ENCODE data around the genes CDC27 and NPEPPS.

DNA sequence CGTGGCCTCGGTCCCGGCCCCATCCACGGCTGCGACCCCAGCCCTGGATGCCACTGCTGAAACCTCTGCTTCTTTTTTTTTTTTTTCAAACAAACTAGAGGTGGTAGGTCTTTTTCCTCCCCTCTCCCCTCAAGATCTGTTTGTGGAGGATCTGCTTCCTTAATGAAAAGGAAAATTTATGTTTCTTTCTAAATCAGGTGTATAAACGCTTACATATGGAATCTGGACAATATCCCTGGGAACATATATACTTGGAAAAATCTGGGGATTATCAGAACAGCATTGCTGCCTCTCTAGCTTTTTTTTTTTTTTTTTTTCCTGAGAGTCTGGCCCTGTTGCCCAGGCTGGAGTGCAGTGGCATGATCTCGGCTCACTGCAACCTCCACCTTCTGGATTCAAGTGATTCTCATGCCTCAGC lies 29.2 kb downstream of the CDC27 start:
- PRO-cap = no peak

- PRO-cap = bidirectional peak, plus-strand start at chr17:47189039, minus-strand start at chr17:47188851; unidirectional peak, minus-strand start at chr17:47189079; unidirectional peak, minus-strand start at chr17:47189110; bidirectional peak, plus-strand start at chr17:47189560, minus-strand start at chr17:47189252
These were observed at the start of gene CDC27 for GRCh38 chr17:47188638-47189389. TSS of gene CDC27 (minus strand) at chr17:47189295.

DNA sequence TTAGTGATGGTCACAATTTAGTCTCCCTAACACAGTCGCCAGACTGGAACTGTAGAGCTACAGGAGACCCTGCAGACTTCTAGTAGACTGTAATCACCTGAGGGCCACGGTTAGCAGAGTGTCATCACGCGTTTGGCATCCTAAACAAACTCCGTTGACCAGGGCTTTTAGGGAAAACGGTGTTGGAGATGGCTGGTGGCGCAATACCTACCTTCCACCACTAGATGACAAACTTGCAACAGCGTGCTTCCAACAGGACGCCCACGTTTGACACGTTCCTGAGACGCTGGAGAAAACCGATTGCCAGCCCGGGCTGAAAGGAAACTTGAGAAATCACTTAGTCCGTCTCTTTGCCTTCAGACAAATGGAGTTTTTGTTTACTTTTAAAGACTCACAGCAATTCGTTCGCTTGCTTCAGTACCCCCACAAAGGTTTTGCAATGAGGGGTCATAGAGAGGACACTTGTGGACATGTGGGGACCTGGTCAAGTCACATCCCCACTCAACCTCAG lies 20.6 kb downstream of the MYL4 start:
- PRO-cap = no peak

GRCh38 chr17:47252223-47252731 lies 1.4 kb upstream of the ITGB3 start:
- PRO-cap = no peak

DNA sequence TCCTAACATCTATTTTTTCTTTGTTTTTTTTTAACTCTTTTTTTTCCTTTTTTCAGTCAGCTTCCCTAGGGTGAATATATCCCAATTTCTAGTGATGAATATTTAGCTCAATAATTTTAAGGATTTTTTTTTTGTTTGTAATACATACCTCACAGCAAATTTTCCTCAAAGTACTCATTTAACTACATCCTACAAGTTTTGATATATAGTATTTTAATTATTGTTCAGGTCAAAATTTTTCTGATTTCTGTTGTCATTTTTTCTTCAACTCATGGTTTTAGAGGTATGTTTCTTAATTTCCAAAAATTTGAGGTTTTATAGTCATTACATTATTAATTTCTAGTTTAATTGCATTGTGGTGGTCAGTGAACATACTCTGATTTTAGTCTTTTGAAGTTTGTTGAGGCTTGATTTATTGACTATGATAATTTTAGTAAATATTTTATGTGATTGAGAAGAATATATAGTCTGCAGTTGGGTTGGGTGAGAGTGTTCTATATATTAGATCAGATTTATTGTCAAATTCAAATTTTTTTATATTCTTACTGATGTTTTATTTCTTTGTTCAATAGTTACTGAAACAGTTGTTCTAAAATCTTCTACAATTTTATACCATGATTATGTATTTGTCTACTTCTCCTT lies 99.5 kb upstream of the NPEPPS start:
- PRO-cap = no peak

- PRO-cap = bidirectional peak, plus-strand start at chr17:47531175, minus-strand start at chr17:47530965
These were observed at the start of gene NPEPPS for GRCh38 chr17:47530799-47531845. TSS of gene NPEPPS (plus strand) at chr17:47531108.

DNA sequence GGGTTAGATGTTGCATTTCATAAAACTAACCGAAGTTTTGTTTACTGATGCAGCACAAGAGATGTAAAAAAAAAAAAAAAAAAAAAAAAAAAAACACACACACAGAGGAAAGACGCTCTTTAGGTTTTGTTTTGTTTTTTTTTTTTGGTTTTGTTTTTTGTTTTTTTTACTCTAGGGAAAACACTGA lies 11.0 kb upstream of the TBKBP1 start:
- PRO-cap = no peak

DNA sequence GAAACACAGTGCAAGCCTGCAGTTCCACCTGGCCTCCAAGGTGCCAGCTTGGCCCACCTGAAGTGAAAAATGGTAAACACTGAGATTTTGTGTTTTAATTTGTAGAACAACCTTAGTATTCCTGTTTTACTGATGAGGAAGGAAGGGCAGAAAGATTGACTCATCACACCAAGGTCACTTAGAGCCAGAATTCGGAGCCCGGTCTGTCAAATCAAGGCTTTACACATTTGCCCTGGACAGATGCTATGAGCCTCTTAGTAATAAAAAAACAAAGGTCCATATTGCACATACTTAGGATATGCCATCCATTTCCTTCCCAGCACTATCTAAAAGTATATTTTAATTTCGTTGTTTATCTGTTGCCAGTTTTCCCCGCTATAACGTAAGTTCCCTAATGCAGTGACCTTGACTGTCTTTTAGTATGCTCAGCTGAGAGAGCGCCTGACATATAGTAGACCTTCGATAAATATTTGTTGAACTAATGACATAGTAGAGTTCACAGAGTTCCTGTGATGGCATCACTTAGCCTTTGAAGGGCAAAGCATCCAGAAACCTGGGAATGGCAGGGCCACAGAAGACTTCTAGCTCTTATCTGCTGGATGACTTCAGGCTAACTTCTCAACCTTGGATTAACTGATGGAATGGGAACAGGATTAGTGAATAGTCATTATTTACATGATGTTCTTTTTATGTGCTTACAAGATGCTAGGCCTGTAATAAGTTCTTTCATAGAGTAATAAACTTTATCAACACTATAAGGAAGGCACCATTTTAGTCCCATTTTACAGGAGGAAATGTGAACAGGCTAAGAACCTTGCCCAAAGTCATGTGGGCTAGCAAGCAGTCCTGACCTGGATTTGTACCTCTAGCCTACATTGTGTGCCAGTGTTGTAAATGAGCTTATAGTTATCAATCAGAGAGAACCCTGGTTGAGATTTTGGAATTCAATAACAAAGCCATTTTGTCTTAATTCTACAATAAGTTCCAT lies 7.0 kb upstream of the TBKBP1 start:
- PRO-cap = no peak

GRCh38 chr17:47700686-47701434 lies 6.9 kb downstream of the TBKBP1 start:
- PRO-cap = unidirectional peak, minus-strand start at chr17:47700907

GRCh38 chr17:47829804-47830018 lies 1.6 kb downstream of the MRPL10 start:
- PRO-cap = no peak

GRCh38 chr17:47894962-47895957 lies 776 bp upstream of the SP2 start:
- PRO-cap = unidirectional peak, plus-strand start at chr17:47895460; bidirectional peak, plus-strand start at chr17:47896552, minus-strand start at chr17:47895776

DNA sequence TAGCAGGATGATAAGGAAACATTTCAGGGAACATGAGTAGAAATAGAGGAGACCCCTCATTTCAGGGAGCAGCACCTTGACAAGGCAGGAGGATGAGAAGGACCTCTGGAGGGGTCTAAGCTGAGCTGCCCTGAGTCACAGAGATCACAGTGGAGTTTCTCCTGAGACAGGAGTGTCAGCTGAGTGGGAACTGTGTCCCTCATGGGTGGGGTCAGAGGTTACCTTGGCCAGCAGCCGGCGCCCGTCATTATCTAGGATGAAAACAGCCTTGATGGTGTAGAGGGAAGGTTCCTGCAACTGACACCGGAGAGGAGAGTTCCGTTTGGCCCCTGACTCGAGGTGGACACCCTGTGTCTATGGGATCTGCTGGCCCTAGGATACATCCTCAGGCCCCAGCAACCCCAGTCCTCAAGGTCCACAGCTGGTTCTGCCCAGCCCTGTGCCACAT lies 944 bp downstream of the COPZ2 start:
- PRO-cap = no peak

- PRO-cap = no peak
These were observed 4.7 kb downstream of the NFE2L1 start for GRCh38 chr17:48052885-48053146.

DNA sequence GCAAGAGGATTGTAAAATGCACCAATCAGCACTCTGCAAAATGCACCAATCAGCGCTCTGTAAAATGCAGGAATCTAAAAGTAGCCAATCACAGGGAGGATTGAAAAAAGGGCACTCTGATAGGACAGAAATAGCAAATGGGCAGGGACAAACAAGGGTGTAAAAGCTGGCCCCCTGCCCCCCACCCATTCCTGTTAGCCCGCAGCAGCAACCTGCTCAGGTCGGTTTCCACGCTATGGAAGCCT lies 1.8 kb upstream of the CBX1 start:
- PRO-cap = no peak

DNA sequence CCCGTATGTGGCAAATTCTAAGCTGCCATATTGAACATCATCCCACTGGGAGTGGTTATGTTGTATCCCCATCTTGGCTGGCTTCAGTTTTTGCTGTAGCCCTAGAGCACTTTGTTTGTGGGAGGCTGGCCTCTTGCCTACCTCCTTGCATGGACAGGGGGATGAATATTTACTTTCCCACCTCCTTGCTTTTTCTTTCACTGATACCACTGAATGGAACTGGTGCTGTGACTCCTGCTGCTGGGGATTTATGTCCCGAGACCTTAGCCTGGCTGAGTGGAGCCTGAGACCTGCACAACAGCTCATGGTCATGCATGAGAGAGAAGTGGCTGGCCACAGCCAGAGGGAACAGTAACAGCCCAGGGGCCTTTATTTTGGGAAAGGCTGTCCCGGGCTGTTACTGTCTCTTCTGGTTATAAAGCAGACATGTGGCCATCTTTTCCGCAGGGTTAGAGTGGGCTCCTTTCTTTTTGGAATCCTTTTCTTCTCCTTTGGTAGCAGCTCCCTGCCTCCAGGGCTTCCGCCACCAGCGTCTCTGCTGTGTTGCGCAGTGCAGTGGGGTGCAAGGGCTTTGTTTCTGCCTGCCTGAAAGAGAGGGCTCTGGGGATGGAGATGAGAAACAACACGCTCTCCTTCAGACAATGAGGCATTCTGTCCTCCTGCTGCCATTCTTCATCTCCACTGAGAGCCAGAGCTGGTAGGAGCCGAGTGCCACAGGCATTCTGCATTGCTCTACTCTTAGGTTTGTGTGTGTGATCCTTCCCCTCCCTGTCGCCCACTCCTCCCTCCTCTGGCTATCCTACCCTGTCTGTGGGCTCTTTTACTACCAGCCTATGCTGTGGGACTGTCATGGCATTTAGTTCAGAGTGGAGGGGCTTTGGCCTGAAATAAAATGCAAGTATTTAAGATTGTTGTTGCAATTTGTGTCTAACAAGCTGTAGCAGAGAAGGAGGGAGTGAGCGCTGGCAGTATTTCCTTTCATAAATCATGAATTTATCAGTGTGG lies 14.6 kb downstream of the SNX11 start:
- PRO-cap = no peak

DNA sequence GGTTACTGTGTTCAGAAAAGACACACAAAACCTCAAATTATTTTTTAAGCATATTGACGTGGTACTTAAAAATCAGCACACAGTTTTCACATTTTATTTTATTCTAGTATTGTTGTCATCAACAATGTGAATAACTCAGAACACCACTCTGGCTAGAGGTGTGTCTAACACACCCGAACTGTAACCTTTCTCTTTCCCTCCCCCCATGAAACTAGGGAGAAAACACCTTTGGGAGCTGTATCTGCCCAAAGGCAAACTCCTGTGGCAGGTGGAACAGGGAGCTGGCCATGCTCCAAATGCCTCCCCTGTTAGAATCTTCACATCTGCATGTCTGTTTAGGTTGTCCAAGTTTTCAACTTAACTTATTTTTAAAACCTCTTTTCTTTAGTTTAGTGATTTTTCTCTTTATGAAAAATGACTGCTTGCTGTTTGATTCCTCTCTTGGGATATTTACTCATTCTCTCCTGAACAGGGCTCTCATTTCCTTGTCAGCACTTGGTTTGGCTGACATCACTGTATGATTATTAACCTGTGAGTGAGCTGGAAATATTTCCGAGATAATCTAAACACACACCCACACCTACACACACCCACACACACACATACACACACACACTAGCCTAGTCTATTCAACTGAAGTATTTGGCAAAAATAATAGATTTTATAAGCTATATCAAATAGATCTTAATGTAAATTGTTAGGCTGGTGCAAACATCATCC lies 158.1 kb downstream of the SNX11 start:
- PRO-cap = unidirectional peak, minus-strand start at position 452 of the sequence; unidirectional peak, minus-strand start at position 519 of the sequence

DNA sequence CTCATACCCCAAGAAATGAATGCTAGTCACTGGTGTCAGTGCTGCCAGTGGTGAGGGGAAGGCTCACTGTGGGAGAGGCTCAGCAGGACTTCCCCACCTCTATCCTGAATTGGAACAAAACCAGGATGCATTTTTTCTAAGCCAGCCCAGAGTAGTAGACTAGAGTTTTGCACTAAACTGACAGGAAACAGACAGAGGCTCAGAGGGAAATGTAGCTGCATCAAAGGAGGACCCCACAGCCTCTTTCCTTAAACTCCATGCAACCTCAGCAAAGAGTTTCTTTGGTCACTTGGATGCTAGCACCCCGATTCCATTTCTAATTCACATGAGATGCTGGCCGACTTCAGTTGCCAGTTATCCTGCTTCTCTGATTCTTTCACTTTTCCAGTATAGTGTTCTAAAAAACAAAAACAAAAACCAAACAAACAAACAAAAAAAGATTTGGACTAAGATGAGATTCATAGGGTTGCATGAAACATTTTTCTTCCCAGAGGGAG lies 10.7 kb upstream of the SKAP1 start:
- PRO-cap = no peak

- PRO-cap = bidirectional peak, plus-strand start at chr17:48560368, minus-strand start at chr17:48560248; bidirectional peak, plus-strand start at chr17:48560732, minus-strand start at chr17:48560619
These were observed 15.3 kb upstream of the HOXB2 start for GRCh38 chr17:48559898-48560971.

GRCh38 chr17:48570561-48571632 lies 7.3 kb downstream of the HOXB4 start:
- PRO-cap = bidirectional peak, plus-strand start at chr17:48570944, minus-strand start at chr17:48570670; bidirectional peak, plus-strand start at chr17:48571224, minus-strand start at chr17:48571201; bidirectional peak, plus-strand start at chr17:48571728, minus-strand start at chr17:48571513

DNA sequence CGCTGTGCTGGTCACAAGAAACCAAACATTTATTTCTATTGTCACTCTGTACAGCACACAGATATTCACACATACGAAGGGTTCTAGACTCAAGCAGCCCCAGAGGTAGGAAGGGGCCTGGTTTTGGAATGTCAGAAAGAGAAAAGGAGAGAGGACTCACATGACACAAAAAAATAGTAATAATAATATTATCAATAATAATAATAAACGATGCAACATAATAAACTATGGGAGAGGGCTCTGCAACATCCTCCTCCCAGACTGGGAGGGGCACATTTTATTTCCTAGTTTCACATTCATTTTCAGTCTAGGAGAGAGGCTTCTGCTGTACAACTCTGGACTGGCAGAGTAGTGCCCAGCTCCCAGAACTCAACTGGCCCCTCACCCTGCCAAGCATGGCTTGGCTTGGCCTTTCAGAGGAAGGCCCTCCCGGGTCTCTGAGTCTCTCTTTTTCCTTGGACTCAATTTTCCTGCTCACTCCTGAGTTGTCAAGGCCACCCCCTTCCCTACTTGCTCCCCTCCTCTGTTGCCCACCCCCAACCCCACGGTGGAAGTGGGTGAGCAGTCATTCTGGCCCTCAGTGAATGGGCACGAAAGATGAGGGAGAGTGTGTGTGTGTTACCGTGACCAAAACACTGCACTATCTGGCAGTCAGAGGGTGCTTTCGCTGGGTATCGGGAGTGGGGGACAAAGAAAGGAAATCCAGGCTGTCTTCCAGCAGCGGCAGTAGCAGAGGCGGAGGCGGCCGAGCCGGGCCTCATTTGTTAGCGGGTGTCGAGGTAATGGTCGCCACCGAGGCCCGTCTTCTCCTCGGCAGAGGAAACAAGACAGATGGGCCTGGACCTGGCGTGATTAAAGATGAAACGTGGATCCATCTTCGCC lies 2.4 kb downstream of the HOXB4 start:
- PRO-cap = bidirectional peak, plus-strand start at position 305 of the sequence, minus-strand start at position 375 of the sequence; bidirectional peak, plus-strand start at position 726 of the sequence, minus-strand start at position 646 of the sequence

Measured in fallopian tube (tissue), 1 donor.